Epithelial cell of proximal tubule (primary cell): ENCODE measurements around the genes ASPA and CTNS.

GRCh38 chr17:2399155-2399846 is 1.6 kb downstream of the MNT start:
- RAMPAGE, long total RNA = no peak
- RRBS = 3% methylated on average over 12 of the region's 51 CpGs

DNA sequence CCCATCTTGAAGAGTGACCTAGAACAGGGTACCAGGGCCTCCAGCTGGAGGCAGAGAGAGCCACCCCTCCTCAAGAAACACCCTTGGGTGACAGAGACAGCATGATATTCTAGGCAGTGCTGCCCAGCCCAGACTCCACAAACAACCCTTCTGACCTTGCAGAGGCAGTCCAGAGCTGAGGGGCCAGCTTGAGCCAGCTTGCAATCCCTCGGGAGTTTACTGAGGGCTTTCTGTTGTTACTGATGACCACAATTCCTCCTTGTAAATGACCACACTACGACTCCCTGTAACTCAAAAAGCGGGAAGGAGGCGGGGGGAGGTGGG is 18.6 kb upstream of the MNT start:
- RAMPAGE, long total RNA = no peak
- RRBS = no CpG with 5 or more reads among the region's 4 CpGs

DNA sequence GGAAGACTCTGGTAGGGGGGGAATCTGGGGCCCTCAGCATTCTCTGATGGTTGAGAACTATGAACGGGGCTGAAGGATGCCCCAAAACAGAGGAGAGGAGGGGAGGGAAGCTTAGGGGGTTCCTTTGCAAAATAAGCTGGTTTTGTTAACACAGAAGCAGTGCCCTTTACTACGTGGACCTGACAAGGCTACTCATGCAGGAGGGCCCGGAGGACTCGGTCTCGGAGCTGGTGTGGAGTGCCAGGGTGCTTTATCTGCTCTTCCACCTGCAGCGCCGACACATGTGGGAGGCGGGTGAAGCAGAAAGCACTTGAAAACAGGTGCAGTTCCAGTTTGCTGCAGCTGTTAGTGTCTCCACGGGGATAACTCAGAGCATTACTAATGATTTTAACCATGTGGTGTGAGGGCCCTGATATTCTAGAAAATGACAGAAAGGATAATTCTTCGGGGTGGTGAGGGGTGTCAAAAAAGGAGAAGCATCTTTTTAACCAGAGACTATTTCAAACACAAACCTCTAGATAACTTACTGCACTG is 35.0 kb upstream of the MNT start:
- RAMPAGE, long total RNA = no peak
- RRBS = no CpG with 5 or more reads among the region's 10 CpGs

- RAMPAGE, long total RNA = no peak
- RRBS = no CpG with 5 or more reads among the region's 3 CpGs
Measured at GRCh38 chr17:2442165-2442583, 41.3 kb upstream of the MNT start.

DNA sequence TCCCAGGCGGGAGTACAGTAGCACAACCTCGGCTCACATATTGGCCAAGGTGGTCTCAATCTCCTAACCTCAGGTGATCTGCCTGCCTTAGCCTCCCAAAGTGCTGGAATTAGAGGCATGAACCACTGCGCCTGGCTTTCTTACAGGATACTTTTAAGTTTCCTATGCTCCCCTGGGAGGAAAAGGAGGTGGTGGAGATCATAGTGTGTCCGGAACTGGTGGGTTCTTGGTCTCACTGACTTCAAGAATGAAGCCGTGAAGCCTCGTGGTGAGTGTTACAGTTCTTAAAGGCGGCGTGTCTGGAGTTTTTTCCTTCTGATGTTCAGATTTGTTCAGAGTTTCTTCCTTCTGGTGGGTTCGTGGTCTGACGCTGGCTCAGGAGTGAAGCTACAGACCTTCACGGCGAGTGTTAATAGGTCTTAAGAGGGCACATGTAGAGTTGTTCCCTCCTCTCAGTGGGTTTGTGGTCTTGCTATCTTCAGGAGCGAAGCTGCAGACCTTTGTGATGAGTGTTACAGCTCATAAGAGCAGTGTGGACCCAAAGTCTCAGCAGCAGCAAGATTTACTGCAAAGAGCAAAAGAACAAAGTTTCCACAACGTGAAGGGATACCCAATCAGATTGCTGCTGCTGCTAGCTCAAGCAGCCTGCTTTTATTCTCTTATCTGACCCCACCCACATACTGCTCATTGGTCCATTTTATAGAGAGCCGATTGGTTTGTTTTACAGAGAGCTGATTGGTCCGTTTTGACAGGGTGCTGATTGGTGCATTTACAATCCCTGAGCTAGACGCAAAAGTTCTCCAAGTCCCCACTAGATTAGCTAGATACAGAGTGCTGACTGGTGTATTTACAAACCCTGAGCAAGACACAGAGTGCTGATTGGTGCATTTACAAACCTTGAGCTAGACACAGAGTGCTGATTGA is 19.5 kb upstream of the METTL16 start:
- RAMPAGE, long total RNA = no peak
- RRBS = no CpG with 5 or more reads among the region's 17 CpGs

DNA sequence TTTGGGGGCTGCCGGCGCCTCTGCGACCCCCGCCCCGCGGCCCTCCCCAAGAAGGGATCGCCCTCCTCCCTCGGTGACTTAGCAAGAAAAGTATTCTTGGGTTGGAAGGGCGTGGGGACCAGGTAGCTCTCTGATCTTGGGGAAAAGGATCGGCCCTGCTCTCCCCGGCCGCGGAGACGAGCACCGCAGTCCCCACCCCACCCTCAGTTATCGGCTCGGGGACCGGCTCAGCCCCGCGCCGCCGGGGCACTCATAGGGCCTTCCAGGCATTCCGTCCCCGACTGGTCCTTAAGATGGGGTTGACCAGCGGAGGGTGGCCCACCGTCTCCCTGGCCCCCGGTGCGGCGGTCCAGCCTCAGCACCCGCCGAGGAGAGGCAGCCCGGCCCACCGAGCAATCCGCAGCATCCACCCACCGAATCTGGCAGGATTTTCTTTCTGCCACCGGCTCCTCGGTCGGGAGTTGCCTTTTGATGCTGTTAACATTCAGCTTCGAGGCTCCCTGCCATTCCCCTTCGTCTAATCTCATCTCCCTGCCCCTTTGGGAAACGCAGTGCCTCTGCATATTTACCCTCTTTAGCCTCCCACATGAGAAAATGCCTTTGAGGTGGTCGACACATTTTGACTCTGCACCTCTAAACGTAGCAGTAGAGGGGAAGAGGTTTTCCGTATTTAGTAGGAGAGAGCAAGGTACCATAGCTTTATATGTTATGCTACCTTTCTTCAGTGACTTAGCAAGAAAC is 989 bp downstream of the PAFAH1B1 start:
- RAMPAGE, long total RNA = no peak
- RRBS = 1% methylated on average over 22 of the region's 44 CpGs

DNA sequence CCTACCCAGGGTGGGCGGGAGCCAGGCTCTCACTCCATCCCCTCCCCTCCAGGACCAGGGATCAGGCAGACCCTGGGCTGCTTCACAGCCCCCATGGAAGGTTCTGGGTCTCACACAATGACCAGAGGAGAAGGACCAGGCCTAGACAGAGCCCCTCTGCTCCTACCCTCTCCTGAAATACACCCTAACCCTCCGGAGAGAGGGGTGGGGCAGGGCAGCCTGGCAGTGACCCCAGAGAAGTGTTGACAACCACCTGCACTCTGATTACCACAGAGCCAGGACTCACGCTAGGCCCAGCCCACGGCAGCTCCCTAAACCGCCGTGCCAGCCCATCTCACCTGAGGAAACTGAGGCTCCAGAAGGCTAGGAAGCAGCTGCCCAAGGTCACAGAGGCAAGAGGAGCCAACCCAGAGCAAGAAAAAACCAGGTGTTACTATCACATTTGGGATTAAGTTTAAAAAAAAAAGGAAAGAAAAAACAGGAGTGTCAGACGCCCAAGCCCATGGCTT is 3.3 kb downstream of the CLUH start:
- RAMPAGE, long total RNA = no peak
- RRBS = no CpG with 5 or more reads among the region's 7 CpGs

DNA sequence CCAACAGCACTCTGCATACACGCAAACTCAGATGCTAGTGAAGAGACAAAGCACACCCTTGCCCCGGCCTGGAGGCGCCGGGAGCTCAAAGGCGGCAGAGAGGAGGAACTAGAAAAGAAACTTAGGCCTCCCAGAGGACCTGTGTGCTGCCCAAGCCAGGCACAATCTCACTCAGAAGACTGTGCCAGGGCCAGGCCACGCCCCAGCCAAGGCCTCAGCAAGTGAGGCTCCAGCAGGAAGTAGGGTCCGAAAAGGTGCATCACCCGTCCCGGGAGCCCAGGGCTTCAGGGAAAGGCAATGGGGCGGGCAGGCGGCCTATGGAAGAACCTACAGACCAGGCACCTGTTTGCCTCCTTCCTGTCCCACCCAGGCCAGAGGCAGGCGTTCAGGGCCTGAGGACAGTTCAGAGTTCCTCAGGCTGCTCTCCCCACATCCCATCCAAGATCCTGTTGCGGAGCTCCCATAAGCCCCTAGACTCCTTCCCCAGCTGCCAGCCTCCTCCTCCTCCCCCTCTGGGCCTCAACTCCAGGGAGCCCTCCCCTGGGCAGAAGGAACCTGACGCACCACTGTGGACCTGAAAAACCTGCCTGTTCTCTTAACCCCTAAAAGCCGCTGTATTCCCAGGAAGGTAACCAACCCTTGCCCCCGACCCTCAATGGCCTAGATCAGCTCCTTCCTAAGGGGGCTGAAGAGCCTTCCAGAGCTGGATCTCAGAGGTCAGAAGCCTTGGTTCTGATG is 2.4 kb downstream of the CLUH start:
- RAMPAGE, long total RNA = no peak
- RRBS = no CpG with 5 or more reads among the region's 16 CpGs

DNA sequence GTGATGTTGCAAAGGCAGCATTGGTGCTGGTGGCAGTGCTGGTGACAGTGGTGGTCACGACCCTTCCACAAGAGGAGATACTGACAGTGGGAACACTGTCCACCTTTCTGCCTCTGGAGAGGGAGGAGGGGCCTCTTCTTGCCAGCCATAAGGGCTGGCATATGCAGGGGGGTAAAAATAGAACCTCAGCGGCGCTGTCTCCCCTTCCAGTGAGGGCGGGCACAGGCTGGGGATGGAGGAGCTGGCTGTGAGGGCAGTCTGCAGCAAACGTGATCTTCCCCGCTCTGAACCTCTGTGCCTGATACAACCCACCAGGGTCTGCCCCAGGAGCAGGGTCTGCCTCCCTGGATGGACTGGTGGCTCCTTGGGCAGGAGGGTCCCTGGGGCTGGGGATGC is 3.4 kb downstream of the RAP1GAP2 start:
- RAMPAGE, long total RNA = no peak
- RRBS = no CpG with 5 or more reads among the region's 6 CpGs

DNA sequence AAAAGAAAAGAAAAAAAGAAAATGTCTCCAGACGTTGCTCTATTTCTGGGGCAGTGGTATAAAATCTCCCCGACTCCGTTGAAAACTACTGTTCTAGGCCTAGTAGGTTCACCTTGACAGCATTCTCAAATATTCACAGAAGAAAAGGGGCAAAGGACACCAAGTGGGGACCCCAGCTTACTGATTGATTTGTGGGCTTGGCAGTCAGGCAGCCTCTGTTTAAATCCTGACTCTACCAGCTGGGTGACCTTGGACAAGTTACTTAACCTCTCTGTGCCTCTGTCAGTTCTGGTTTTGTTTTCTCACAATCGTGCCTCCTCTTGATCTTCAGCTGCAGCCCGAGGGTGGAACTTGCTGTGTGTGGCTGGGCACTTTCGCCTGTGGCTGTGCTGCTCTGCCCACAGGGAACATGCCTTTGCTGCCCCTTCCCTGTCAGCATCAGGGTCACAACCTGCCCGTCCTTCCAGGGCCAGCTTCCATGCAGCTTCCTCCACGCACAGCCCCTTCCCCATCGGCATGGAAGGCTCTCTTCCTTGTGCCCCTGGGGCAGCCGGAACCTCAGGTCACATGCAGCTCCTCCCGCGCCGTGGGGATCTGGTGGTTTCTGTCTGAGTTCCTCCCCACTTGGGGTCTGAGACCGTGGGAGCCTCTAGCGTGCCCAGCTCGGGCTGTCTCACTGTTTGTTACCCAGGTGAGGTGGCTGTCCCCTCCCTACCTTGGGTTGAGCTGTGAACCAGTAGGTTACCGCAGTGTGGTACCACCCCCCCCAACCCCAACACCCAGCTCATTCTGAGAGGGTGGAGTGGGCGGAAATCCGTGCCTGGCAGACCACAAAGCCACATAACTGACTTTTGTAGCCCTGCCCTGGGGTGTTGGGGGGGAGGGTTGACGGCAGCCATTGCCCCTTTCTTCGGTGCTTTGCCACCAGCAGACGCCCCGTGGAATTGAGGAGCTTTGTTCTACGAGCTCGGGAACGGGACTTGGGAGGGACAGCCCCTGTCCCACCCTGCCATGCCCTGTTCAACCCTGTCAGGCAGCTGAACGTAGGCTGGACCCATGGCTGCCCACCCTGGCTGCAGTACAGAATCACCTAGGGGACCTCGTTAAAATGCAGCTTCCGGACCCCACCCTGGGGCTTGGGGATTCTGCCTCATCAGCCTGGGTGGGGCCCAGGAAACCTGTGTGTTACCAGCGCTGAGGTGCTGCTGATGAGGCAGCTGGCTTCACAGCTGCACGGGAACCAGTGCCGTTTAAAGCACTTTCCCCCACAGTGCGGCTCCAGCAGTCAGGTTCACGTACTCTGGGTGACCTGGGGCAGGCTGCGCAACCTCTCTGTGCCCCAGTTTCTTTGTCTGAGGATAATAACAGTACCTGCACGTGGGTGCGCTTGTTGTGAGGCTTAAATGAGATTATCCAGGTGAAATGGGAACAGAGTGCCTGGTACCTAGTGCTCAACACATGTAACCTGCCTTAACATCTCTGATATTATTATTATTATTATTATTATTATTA is 18.3 kb downstream of the RAP1GAP2 start:
- RAMPAGE, long total RNA = no peak
- RRBS = no CpG with 5 or more reads among the region's 37 CpGs

DNA sequence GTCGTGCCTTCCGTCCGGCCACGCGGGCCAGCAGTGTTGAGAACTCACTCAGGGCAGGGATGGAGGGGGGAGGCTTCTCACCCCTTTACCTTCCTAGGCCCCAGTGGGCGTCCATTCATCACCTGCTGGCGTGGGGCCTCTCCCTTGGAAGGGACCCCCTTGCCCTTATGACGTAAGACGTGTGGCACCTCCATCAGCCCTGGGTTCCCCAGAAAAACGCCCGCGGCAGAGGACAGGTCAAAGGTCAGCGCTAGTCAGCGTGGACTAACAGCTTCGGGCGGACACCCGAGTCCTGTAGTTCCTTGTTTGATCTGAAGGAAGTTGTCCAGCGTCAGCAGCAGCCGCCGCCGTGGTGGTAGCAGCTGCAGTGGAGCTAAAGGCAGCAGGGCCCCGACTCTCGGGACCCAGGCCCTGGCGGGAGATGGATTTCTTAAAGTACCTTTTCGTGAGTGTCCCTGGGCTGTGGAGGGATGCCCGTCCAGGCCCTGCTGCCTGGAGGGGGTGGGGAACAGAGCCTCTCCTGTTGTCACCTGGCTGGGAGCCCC is 123.7 kb downstream of the OR1D5 start:
- RAMPAGE, long total RNA = no peak
- RRBS = 94% methylated on average over 3 of the region's 26 CpGs

- RAMPAGE, long total RNA = no peak
- RRBS = no CpG with 5 or more reads among the region's 24 CpGs
Measured at GRCh38 chr17:3033772-3034545, 29.4 kb downstream of the OR1D5 start.

GRCh38 chr17:3475762-3476432 is at the start of gene ASPA:
ASPA (plus strand) TSS chr17:3475997.
- RAMPAGE, long total RNA = no peak
- RRBS = no CpG with 5 or more reads among the region's 5 CpGs

DNA sequence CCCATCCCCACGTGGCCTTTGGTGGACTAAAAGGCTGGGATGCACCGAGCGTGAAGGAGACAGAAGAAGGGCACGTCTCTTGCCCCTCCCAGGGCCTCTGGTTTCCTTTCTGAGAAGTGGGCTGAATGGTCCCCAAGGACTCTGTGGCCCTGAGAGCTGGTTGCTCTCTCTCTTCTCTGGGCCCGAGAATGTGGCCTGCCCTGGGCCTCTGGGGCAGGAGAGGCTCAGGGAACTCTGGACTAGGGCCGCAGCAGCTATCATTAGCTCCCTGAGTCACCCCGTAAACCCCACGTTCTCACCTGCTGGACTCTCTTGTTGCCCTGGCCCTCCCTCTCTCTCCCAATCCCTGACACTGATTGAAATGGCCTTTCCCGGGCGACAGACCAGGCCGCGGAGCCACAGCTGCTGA is 775 bp downstream of the TRPV3 start:
- RAMPAGE, long total RNA = no peak
- RRBS = no CpG with 5 or more reads among the region's 12 CpGs

DNA sequence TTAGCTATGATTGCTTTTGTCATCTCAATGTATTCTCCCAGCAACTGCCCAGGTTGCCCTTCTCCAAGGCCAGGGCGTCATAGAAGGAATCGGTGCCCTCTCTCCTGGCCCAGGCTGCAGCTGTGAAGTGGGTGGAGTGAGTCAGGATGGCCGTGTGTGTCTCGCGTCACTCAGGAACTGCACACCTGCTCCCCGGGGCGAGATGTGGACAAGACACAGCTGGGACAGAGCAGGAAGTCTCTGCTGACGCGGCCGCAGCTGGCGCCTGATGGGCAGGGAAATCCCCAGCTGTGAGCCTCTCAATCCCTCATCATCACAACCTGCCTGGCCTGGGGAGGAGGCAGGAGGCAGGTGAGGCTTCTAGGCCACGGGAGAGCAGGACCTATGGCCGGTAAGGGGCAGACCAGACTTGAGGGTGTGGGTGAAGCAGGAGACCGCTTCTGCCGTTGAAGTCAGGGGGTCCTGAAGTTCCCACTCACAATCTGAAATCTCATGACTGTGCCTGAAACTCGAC is 971 bp upstream of the TRPV3 start:
- RAMPAGE, long total RNA = no peak
- RRBS = no CpG with 5 or more reads among the region's 16 CpGs

GRCh38 chr17:3562902-3563379 is 5.3 kb upstream of the TRPV3 start:
- RAMPAGE, long total RNA = no peak
- RRBS = no CpG with 5 or more reads among the region's 5 CpGs

DNA sequence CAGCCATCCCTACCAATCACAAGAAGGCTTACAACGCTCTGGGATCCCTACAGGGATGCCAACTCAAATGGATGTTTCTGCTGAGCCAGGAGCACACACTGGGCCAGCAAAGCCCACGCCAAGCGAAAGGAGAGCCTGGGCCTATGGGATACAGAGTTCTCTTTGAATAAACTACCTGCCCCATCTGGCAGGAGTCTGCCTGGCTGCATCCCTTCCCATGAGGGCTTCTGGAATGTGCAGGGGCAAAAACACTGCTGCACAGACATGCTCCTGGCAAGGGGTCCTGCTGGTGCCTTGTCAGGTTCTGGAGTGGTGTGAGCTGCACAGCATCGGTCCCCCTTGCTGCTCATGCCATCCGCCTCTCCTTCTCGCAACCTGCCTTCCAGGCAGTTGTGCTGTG is 265 bp upstream of the TRPV1 start:
- RAMPAGE, long total RNA = no peak
- RRBS = no CpG with 5 or more reads among the region's 6 CpGs

DNA sequence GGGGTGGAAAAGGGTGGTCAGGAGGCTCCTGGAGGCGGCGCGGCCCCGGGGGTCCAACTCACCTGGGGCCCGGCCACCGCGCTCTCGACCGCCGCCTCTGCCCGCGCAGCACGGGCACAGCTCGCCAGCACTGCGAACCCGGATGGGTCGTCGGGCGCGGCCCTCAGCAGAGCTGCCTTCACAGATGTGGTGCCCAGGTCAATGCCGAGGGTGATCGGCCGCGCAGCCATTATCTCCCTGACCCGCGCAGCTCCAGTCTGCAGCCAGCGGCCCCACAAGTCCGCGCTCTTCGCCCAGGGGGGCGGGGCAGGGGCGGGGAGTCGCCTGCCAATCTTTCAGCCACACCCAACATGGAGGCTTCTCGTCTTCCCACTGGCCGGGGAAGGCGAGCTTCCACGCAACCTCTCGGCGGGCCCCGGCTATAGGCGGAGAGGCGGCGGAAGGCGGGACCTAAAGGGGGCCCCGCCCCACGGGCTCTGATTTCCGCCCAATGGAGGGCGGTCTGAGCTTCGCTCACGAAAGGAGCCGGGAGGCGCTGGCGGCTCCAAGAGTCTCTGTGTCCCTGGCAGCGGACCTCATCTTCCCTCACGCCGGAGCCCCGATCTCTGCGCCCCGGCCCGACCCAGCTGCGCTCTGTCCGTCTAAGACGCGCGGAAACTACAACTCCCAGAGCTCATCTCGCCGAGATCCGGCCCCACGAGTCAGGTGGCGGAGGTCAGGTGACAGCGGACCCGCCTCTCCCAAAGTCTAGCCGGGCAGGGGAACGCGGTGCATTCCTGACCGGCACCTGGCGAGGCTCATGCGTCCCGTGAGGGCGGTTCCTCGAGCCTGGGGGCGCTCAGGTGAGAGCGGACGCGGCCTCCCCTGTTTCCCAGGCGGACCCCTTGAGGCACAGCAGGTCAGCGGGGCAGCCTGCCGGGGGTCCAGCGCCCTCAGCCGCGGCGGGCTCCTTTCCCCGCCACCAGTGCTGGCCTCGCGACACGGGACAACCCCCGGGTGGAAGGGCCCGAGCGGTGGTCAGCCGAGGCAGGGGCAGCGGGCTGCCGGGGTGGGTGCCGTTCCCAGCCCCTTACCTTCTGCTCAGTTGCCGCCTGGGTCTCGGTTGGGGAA is at the start of gene CTNS:
Gene CTNS, plus strand, starts transcription at position 771 of the 1,110 bp plus-strand sequence.
- RAMPAGE, long total RNA = start-site peak on the plus strand centred at position 737 of the sequence, 36 bp wide, 31 and 14 reads in 2 replicates
- RRBS = 1% methylated on average over 55 of the region's 105 CpGs

DNA sequence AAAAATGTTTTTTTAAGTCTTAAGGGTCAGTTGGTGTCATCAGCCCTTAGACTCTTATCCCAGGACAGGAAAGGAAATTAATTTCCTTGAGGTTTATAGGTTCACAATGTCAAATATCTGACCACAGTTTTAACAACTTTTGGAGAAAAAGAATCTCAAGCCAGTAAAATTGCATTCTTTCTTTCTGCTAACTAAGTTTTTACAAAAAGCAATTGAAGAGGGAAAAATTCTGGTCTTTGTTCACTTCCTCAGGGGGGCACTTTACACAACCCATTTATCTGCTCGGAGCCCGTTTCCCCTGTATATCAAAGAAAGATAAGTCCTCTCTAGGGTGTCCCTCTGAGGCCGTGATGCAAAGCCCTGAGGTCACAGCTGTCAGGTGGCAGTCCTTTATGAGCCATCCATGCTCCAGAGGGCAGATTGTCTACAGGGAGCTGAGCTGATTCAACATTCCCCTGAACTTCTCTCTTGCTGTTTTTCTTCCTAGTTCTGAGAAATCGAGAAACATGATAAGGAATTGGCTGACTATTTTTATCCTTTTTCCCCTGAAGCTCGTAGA is 3.2 kb downstream of the CTNS start:
- RAMPAGE, long total RNA = no peak
- RRBS = no CpG with 5 or more reads among the region's 5 CpGs

DNA sequence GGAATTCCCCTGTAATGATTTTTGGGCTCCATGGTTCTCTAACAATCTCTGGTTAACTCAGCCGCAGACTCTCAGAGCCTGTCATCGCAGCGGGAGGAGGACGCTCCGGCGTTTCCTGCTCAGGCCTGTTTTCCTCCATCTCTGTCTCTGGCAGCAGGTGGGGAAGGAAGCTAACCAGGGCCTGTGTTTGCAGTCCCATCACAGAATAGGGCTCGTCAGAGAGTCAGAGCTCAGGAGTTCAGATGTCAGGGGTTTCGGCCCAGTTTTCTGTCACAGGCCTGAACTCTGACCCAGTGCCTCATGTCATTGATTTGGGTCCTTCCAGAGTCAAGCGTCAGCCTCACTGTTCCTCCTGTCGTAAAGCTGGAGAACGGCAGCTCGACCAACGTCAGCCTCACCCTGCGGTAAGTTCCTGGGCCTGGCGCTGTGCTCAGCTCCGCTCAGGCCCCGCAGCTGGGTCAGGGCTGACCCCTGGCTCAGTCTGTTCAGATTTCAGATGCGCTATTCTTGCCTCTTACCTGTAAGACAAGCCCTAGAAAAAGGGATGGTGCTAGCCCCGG is 10.6 kb downstream of the CTNS start:
- RAMPAGE, long total RNA = no peak
- RRBS = no CpG with 5 or more reads among the region's 19 CpGs